Subcutaneous preadipocyte (primary cell): ENCODE results near the gene SNAPC3.

- CAGE, long polyA plus RNA: no peak
Measured at GRCh38 chr9:12262214-12262692, 430.9 kb upstream of the TYRP1 start.

GRCh38 chr9:12698291-12698744 lies 5.1 kb downstream of the TYRP1 start:
- CAGE, long polyA plus RNA: no peak

- CAGE, long polyA plus RNA: no peak
Measured at GRCh38 chr9:12814244-12814946, 39.6 kb downstream of the LURAP1L start.

DNA sequence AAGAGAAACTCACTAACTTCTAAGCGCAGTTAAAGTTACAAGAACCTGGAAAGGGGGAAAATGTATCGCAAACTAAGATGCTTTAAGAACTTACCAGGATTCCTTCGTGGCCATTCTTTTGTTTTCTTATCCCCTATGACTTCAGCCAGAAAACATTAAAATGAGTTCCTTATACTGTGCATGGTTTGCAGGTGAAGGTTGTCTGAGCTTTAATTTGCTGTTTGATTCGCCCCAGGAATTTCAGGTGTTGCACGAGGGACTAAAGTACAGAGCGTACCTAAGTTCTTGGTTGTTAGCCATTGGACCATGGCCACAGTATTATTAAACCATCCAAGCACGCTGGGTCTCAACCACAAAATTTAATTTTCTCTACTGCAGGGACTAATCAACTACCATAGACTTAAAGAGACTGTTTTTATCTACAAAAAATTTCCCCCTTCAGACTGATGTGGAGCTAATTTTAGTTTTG lies 208.4 kb upstream of the MPDZ start:
- CAGE, long polyA plus RNA: no peak

- CAGE, long polyA plus RNA: no peak
Measured at GRCh38 chr9:14298511-14298982, 15.4 kb downstream of the NFIB start.

DNA sequence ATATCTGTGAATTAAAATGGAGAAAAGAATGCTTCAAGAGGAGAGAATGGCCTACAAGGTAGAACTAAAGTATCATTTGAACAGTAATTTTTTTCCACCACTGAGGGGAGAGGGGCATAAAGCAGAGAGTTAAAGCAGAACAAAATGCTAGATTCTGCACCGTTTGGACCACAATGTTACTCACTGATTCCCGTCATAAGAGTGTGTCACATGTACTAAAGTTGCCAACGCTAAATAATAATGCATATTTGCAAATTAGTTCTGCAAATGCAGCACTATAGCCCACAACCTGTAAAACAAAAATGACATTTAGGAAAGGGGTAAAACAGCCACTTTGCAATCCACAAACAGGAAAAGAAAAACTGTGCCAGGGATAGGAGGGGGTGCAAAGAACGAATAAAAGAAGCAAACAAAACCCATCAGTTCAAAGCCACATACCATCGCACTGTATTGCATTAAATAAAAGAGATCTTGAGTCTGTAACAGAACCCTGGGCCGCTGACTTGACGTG lies 7.6 kb upstream of the NFIB start:
- CAGE, long polyA plus RNA: no peak

GRCh38 chr9:14326105-14326931 lies 12.4 kb upstream of the NFIB start:
- CAGE, long polyA plus RNA: no peak

DNA sequence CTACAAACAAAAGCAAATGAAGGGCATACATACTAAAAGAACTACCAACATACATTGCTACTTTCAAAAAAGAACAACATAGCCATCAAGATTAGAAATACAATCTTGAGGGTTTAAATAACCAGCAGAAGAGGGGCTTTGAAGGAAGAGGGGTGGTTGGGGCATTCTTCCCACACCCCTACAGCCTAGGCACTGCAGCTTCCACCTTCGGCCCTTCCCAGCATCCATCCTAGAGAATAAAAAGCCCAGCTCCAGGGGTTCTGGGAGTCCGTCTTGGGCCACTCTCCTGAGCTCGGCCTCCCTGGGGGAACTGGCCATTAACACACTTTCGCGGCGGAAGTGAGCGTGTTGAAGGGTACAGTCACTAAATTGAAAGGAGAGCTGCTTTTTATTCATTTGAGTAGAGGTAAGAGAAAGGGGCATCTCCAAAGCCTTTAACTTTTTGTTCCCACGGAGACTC lies 30.9 kb upstream of the NFIB start:
- CAGE, long polyA plus RNA: no peak

DNA sequence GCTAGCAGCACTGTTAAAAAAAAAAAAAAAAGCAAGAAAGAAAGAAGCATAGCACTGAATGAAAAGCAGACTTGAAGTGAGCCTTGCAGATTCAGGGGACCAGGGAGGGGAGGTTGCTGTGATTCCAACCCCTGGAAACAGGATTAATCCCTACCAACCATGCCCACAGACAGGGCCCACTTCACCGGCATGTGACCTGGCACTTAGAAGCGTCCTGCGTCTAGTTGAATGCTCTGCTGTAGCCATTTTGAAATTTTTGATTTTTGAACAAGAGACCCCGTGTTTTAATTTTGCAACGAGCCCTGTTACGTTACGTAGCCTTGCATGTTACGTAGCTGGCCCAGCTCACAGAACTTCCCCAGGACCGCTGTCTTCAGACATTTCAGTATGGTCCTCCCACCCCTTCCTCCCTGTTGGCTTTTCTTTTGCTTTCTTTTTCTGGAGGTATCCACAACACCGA lies 105.4 kb upstream of the NFIB start:
- CAGE, long polyA plus RNA: no peak

DNA sequence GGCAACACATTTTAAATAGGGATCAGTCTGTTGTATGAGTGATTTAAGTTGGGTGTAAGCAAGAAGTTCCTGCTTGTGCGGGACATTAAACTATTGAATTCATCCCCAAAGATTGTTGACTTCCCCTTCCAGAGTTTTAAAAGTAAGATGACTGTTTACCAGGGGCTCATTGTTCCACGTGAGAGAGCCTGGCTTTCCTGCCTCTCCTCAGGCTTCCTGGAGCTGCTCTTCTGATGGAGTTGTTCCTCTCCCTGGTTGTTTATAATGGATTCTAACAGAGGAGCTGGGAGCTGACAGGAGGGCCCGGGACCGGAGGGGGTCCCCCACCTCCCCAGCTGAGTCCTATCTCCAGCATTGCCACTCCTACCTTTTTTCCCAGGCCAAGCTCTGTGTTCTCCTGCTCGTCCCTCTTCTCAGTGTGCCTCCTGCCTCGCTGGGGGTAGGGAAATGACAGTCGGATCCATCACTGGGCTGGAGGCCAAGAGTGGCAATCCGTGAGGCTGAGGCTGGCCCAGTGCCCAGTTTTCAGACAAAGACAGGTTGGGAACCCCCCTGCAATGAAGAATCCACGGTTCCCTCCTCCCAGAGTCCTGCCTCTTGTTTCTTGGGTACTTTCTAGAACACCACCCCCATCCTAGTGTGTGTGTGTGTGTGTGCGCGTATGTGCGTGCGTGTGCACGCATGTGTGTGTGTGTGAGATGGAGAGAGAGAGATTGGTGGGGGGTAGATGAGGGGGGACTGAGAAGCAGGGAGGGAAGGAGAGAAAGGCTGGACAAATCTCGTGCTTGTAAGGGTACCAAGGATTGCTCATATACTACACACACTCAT lies 123.6 kb upstream of the NFIB start:
- CAGE, long polyA plus RNA: no peak

DNA sequence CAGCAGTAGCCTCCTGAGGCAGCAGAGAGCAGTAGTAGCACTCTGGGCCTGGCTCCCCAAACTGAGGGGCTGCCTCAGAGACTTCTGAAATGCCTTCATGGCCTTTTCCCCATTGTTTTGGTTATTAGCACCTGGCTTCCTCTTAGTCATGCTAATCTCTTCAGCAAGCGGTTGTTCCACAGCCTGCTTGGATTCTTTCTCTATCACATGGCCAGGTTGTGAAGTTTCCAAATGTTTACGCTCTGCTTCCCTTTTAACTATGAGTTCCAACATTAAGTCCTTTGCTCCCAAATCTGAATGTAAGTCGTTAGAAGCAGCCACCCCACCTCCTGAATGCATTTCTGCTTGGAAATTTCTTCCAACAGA lies 145.9 kb downstream of the ZDHHC21 start:
- CAGE, long polyA plus RNA: no peak

GRCh38 chr9:14993030-14993823 lies 83.0 kb upstream of the FREM1 start:
- CAGE, long polyA plus RNA: no peak

DNA sequence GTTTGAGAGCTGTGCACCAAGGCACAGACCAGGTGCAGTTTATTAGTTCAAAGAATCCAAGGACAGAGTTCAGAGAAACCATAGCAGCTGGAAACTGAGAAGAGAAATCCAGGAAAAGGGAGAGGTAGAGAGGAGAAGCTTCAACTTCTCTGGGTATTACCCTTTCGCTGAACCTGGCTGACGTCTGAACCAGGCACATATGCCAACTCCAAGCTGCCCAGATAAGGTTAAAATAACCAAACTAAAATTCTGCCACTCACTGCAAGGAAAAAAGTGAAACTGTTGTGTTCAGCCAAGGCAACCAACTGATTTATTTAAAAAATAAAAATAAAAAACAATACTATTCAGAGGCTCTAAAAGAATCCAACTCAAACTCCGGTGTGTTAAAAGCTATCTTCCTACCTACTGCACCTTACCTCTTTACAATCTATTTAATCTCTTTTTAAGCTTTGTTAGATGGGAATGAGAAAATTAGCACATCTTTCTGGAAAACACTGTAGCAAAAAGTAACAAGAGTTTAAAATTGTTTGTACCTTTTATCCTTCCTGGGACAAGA lies 23.6 kb upstream of the TTC39B start:
- CAGE, long polyA plus RNA: no peak

- CAGE, long polyA plus RNA: no peak
Measured at GRCh38 chr9:15422093-15423357, at the start of gene SNAPC3. Gene SNAPC3 (plus strand): TSS chr9:15422876.

DNA sequence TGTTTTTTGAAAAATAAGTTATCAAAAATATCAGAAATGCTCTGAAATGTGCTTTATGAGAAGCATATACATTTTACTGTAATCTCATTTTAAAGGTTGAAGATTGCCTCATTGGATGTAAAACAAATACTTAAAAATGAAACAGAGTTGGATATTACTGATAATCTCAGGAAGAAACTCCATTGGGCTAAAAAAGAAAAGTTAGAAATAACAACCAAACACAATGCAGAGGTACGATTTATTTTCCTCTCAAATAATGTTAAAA lies 18.6 kb downstream of the CCDC171 start:
- CAGE, long polyA plus RNA: no peak

- CAGE, long polyA plus RNA: no peak
Measured at GRCh38 chr9:15591202-15591735, 38.4 kb downstream of the CCDC171 start.

DNA sequence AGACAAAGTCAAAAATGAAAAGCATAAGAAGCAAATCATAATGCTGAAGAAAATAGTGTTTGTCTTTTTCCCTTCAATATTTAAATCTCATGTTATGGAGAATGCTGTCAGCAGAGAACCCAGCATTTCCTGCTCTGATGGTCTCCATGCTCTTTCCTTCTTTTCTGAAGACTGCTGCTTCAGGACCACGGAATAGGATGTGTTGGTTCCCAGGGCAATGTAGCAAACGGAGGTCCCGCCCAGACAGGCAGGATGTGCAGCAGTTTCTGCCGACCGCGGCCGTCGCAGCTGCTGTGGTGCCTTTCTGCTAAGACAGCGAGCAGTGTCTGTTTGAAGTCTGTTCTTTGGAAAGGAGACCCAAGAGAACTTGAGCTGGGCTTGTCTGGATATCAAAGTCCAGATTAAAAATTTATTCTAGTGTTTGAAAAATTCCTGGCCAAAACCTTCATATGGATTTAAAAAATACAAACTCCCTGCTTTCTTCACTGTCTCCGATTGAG lies 654.3 kb downstream of the CCDC171 start:
- CAGE, long polyA plus RNA: no peak

- CAGE, long polyA plus RNA: no peak
Measured at GRCh38 chr9:16332446-16332660, 538.1 kb downstream of the BNC2 start.

DNA sequence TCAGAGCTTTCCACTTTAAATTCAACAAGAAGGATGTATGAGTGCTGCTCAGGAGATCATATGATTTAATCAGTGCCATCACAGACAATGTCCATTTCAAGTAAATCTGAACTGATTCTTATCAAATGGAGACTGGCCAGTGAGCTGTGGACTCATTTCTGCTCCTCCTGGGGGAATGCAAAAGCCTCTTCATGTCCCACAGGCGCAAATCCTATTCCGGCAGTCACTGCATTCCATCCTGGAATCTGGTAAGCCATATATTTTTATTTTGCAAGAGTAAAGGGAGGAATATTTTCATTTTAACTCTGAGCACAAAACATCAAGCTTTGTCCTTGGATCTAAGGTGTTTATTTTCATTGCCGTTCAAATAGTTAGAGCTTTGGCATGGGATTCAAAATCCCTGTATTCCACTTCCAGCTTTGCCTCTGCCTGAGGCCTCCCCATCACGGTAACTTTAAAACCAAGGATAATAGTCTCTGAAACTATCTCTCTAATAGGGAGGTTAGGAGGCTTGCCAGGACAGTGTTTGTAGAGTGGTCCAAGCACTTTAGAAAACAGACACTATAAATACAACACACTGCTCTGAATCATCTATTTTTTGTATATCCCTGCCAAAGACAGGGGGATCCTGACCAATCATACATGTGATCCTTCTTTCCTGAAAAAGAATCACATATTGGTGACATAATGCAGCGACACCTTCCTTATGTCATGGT lies 327.0 kb downstream of the BNC2 start:
- CAGE, long polyA plus RNA: no peak

- CAGE, long polyA plus RNA: no peak
Measured at GRCh38 chr9:16828446-16829319, 41.8 kb downstream of the BNC2 start.